Fallopian tube (tissue), 1 donor: ENCODE results near the gene NTSR2.

- PRO-cap: no peak
Measured at GRCh38 chr2:11478875-11479110, 12.8 kb upstream of the E2F6 start.

DNA sequence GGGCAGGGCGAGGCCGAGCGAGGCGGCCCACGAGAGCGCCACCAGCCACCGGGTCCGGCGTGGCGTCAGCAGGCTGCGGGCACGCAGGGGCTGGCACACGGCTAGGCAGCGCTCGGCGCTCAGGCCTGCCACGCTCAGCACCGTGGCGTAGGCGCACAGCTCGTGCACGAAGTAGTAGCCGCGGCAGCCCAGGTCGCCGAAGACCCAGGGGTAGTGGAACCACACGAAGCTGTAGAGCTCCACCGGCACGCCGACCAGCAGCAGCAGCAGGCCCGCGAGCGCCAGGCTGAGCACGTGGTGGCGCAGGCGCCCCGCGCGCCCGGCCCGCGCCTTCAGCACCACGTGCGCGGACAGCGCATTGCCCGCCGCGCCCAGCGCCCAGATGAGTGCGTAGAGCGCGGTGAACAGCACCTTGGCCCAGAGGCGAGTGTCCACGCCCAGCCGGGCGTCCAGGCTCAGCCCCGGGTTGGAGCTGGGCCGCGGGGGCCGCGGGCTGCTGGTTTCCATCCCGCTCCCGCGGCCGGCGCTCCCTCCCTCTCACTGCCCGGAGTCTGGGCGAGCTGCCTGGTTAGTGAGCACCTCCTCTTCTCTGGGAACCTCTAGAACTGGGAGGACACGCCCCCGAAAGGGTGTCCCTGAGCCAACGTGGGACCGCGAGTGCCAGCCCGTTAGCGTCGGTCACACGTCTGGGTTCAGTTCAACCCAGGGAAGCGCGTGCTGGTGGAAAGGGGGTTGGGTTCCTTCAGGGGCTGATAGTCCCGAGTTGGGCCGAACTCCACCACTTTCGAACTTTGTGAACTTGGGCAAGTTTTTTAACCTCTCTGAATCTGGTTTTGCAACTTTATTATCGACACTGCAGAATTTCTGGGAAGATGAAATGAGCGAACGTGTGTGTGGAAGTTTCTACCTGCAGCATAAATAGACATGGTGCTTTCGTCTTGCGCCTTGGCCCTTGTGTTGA, at the start of gene NTSR2:
Gene NTSR2, minus strand, starts transcription at position 573 of the 961 bp plus-strand sequence.
- PRO-cap: no peak

DNA sequence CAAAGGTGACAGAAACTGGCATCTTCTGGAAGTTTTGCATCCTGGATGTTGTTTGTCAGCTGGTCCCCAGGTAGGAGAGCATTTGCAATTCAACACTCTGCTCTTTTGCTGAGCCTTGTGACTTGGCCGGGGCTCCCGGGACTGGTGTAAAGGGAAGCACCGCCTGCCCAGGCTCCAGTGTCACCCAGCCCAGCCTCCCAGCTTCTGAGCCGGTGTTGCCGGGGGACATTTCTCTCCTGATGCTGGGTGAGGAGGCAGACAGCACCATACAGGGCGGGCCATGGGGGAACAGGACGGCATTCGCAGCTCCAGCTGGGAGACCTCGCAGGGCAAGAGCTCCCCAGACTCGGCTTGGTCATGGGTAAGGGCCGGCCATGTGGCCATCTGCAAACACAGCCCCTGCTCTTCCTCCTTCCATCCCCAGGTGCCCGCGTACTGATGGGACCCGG, 7.4 kb upstream of the NTSR2 start:
- PRO-cap: no peak

- PRO-cap: no peak
Measured at GRCh38 chr2:11738908-11739583, 7.4 kb upstream of the LPIN1 start.

DNA sequence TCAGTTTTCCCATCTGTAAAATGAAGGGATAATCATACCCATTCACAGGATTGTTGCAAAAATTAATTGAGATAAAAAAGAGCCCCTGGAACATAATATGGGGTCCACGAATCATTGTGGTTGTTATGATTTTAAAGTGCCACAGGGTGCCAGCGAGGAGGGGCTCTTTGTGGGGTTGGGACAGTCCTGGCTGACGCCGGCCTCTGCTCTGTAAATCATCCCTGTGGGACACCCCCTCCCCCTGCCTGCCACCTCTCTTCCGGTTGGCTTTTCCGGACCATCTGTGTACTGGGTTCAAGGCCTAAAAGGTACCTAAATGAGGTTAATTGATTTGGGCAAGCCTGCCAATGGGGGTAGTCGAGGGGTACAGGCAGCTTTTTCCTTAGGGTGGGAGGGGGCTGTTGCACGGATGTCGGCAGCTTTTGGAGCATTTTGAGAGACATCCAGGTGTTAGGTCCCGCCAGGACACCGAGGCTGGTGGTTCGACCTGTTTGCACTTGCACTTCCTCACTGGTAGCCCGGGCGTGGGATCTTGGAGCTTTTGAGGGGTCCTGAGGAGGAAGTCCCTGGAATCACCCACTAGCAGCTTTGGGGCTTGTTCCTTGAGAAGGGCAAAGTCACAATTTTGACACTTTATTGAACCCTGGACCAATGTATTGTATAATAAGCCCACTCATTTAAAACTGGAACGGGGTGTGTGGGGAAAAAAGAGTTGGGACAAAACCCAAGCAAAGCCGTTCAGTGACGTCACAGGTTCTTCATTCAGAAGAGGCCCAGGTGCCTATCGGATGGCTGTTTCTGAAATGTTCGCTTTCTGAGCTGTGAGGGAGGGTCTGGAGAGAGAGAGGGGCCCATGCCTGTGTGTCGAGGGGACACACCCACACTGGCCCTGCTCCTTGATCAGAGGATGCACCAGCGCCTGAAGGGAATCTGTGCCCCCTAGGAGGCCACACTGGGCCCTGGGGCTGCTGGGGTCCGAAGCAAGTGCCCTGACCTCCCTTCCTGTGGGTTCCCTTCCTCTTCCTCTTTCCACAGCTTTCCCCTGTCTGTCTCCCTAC, 2.3 kb downstream of the LPIN1 start:
- PRO-cap: no peak

GRCh38 chr2:11753417-11754122, 7.1 kb downstream of the LPIN1 start:
- PRO-cap: unidirectional peak, minus-strand start at chr2:11753643

- PRO-cap: no peak
Measured at GRCh38 chr2:11930545-11930936, 184.1 kb downstream of the LPIN1 start.

DNA sequence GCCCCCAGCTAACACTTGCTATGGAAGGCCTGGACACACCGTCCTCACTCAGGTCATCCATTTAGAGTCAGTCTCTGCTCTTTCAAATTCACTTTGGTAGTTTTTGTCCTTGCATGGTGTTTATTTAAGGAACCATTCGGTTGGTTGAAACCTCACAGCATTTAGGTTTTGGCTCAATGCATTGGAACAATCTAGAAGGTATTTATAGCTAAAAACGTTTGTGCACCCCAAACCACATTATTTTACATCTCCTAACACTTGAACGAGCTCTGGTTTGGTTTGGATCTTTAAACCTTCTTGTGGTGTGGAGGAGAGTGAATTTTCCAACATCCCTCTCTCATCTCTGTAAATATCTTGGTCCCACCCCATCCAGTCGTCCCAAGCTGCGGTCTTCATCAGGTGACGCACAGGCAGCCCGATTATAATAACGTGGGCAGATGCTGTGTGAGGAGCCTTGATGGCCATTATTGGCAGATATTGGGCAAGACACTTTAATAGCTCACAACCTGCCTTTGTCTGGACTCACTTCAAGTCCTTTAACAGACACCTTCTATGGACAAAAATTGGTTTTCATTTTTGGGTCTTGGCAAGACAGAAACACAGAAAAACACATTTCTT, 288.0 kb downstream of the LPIN1 start:
- PRO-cap: no peak

- PRO-cap: no peak
Measured at GRCh38 chr2:12084131-12084429, 337.6 kb downstream of the LPIN1 start.

DNA sequence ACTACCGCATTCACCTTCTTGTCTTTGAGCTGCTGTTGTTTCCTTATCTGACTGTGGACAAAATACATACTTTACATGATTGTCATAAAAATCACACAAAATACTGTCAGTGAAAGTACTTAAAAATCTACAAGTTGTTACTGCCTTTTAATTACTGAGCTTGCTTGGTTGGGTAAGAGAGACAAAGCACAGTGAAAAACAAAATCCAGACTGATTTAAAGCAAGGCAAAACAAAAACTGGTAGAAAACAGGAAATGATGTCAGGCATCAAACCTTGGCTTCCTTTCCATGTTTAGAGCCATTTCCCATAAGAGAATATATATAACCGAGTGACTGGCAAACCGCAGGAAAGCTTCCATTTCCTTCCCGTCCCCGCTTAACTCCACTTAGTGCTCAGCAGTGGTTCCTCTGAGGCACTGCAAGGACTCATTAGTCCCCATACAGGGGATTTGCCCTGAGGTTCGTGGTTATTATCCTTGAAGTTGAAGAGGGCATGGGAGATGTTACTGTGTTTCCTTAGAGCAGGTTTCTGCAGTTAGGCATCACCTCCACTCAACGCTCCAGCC, 446.3 kb downstream of the LPIN1 start:
- PRO-cap: no peak

DNA sequence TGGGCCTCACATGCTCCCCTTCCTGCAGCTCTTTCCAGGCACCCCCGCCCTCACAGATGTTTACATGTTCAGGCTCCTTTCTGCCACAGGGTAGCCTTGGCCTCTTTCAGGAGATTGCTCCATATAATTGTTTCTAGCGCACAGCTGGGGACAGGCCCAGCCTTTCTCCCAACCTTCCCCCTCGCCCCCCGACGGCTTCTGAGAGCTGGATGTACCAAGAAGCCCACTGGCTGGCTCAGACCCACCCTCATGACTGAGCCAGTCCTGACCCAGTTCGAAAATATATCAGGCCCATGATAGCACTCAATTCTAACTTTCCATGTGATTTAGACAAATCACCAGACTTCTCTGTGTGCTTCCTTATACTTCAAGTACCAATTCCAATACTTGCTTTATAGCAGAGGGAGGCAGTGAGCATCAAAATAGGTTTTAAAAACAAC, 288.2 kb upstream of the TRIB2 start:
- PRO-cap: no peak

GRCh38 chr2:12587959-12588789, 128.6 kb upstream of the TRIB2 start:
- PRO-cap: no peak

GRCh38 chr2:12700609-12701073, 16.1 kb upstream of the TRIB2 start:
- PRO-cap: no peak

DNA sequence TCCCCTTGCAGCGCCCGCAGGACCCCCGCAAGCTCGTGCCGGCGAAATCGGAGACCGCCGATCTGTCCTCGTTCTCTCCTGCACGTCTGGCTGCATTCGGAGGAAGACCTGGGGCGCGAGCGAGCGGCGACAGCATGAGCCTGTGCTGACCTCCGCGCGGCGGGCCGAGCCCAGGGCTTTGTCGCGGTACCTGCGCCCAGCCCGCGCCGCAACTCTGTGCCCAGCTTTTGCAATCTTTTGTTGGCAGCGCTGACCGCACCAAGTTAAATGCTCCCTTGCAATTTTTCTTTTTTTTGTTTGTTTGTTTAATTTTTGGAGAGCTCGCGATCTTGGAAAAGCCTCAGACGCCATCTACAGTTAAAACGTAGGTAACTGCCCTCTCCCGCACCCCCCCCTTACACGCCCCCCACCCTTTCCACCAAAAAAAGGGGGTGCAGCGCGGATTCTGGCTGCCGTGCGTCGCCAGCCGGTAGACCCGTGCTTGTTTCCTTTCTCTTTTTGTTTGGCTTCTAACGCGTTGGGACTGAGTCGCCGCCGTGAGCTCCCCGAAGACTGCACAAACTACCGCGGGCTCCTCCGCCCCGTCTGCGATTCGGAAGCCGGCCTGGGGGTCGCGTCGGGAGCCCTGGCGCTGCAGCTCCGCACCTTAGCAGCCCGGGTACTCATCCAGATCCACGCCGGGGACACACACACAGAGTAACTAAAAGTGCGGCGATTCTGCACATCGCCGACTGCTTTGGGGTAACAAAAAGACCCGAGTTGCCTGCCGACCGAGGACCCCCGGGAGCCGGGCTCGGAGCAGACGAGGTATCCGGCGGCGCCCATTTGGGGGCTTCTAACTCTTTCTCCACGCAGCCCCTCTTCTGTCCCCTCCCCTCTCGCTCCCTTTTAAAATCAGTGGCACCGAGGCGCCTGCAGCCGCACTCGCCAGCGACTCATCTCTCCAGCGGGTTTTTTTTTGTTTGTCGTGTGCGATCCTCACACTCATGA, 881 bp downstream of the TRIB2 start:
- PRO-cap: bidirectional peak, plus-strand start at position 95 of the sequence, minus-strand start at position 102 of the sequence; bidirectional peak, plus-strand start at position 526 of the sequence, minus-strand start at position 239 of the sequence; unidirectional peak, plus-strand start at position 891 of the sequence

DNA sequence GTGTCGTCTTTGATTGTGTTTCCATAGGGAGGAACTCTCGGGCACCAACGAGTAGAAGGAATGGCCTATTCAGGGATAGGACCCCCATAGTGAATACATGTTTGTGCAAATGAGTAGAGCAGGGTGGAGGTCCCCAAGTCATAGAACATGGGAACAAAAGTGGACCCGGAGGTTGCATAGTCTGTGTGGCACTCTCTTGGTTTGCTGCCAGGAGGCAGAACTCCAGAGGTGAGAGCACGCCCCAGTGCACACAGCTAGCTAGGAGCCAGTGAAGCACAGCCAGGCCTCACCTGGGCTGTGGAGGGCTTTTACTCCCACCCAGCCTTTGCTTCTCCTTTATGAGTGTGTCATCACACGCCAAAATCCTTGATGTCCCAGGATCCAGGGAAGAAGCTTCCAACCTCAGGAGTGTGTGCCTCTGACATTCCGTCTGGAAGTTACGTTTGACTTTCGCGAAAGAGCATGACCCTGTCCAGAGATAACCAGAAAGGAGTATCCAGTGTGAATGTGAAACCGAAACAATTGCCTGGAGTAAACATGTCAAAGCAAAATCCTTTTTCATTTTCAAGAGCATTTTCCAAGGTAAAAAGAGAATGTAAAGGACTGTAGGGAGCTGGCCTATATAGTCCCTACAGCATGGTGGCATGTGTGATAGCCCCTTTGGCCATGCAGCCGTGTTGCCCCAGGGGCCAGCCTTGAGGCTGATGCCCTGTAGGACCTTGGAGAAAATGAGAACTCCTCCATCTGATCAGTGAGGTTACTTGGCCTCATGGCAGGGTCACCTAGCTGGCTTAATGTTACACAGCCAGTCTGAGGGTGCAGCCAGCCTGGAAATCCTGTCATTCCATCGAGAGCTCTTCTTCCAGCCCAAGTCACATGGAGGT, 8.7 kb downstream of the TRIB2 start:
- PRO-cap: no peak

GRCh38 chr2:12808035-12808692, 91.4 kb downstream of the TRIB2 start:
- PRO-cap: no peak

GRCh38 chr2:12948432-12949078, 231.8 kb downstream of the TRIB2 start:
- PRO-cap: no peak

DNA sequence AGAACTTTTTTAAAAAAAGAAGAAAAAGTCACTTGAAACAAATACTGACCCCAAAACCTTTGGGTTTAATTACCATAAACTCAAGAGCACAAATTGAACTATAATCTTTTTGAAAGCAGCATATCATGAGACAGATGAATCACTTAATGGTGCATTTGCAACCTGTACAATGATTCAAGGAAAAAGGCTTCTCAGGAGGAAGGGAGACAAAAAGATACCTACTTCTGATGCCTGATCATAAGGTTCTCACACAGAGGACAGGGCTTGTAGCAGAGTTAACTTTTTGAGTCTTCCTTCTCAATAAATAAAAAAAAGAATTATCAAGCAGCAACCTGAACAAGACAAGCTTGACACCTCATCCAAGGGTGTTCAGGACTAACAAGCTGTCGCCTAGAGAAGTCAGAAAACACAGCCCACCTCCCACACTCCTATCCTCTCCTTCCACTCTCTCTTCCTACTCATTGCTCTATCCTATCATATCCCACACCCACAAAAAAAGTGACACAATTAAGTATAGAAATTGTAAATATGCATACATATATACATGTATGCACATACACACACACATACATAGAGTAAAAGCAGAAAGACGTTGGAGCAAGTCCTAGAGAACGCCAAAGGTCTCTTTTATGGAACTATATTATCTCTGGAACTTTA, 5.5 kb downstream of the NBAS start:
- PRO-cap: no peak

DNA sequence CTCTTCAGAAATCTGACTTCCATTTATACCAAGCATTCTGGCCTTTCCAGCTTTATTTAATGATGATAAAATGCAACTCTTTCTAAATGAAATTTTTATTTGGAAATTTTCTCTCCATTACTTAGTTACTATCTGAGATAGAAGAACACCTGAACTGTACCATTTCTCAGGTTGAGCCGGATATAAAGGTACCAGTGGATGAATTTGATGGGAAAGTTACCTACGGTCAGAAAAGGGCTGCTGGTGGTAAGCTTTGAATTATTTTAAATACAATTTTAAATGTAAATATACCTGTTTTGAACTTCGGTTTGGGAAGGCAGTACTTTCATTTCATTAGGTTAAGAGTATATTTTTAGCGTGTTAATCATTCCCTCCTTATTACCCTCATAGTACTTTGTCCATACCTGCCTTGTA, 38.2 kb downstream of the DDX1 start:
- PRO-cap: no peak

DNA sequence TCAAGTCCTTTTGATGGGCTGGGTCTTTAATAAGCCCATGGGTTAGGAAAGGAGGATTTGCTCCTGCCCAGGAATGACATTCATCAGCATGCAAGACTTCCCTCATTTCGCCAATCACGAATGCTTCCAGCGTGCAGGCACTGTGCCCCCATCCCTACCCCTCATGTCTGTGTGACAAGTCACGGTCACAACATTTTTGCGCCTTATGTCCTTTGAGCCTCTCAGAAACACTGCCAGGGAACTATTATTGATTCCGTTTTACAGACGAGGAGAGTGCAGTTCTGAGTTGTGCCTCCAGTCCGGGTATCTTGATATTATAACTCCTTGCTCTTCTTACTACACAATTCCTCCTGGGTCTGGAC, 101.9 kb upstream of the MYCN start:
- PRO-cap: no peak